ENCODE data around the genes EGF and ALPK1.

GRCh38 chr4:109729052-109729385 is 851 bp downstream of the PLA2G12A start:
- PRO-cap, 6 experiments, result no peak in any of the 6 experiments
- RAMPAGE, long total RNA, 2 experiments, result no peak in any of the 2 experiments
- RRBS, result no CpG with 5 or more reads among the region's 9 CpGs

- PRO-cap, 6 experiments, result no peak in any of the 6 experiments
- RAMPAGE, long total RNA, 2 experiments, result no peak in any of the 2 experiments
- RRBS, result no CpG with 5 or more reads among the region's 6 CpGs
These were observed 25.8 kb downstream of the LRIT3 start for GRCh38 chr4:109873801-109874100.

DNA sequence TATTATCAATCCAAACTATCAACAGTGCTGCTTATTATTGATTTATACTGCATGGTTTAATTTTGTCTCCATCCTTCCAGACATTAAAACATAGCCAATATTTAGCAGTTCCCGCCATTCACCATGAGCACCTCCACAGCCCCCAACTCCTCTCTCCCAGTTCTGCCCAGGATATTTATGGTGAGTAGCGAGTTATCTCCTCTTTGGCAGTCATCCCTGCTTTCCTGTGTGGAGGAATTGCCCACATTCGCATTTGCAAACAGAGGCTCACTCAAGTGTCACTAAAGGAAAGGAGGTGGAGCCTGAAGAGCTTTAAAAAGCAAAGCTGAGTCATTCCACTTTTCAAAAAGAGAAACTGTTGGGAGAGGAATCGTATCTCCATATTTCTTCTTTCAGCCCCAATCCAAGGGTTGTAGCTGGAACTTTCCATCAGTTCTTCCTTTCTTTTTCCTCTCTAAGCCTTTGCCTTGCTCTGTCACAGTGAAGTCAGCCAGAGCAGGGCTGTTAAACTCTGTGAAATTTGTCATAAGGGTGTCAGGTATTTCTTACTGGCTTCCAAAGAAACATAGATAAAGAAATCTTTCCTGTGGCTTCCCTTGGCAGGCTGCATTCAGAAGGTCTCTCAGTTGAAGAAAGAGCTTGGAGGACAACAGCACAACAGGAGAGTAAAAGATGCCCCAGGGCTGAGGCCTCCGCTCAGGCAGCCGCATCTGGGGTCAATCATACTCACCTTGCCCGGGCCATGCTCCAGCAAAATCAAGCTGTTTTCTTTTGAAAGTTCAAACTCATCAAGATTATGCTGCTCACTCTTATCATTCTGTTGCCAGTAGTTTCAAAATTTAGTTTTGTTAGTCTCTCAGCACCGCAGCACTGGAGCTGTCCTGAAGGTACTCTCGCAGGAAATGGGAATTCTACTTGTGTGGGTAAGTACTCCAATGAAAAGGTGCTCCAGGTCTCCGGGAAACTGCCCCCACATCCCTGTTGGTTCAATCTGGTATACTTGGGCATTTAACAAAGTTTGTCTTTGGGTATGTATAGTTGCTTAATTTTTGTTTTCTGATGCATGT is at the start of gene EGF:
TSS of gene EGF (plus strand) at position 344 of the 1,067 bp plus-strand sequence.
- PRO-cap, 6 experiments, result peak in 6 of 6 experiments; most common plus-strand start position 345 of the sequence (in 6); most common minus-strand start position 149 of the sequence (in 5)
- RAMPAGE, long total RNA, 2 experiments, result no peak in any of the 2 experiments
- RRBS, result no CpG with 5 or more reads among the region's 10 CpGs

GRCh38 chr4:109980396-109980988 is 67.8 kb downstream of the EGF start:
- PRO-cap, 6 experiments, result no peak in any of the 6 experiments
- RAMPAGE, long total RNA, 2 experiments, result no peak in any of the 2 experiments
- RRBS, result no CpG with 5 or more reads among the region's 6 CpGs

- PRO-cap, 6 experiments, result no peak in any of the 6 experiments
- RAMPAGE, long total RNA, 2 experiments, result no peak in any of the 2 experiments
- RRBS, result no CpG with 5 or more reads among the region's 3 CpGs
These were observed 79.2 kb downstream of the ELOVL6 start for GRCh38 chr4:110119311-110119609.

DNA sequence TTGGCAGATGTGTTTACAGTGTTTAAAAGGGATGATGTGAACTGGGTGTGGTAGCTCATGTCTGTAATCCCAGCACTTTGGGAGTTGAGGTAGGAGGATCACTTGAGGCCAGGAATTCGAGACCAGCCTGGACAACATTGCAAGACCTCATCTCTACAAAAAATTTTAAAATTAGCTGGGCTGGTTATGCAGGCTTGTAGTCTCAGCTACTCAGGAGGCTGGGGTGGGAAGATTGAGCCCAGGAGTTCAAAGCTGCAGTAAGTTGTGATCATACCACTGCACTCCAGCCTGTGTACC is 63.8 kb downstream of the ELOVL6 start:
- PRO-cap, 6 experiments, result no peak in any of the 6 experiments
- RAMPAGE, long total RNA, 2 experiments, result no peak in any of the 2 experiments
- RRBS, result no CpG with 5 or more reads among the region's 1 CpG

GRCh38 chr4:112111982-112112674 is 33.1 kb upstream of the FAM241A start:
- PRO-cap, 6 experiments, result no peak in any of the 6 experiments
- RAMPAGE, long total RNA, 2 experiments, result no peak in any of the 2 experiments
- RRBS, result no CpG with 5 or more reads among the region's 9 CpGs

GRCh38 chr4:112147535-112148310 is 2.5 kb downstream of the FAM241A start:
- PRO-cap, 6 experiments, result peak in 2 of 6 experiments; most common plus-strand start chr4:112147953 (in 1); most common minus-strand start chr4:112147822 (in 1)
- RAMPAGE, long total RNA, 2 experiments, result no peak in any of the 2 experiments
- RRBS, result no CpG with 5 or more reads among the region's 6 CpGs

- PRO-cap, 6 experiments, result peak in 6 of 6 experiments; most common plus-strand start chr4:112297369 (in 5); most common minus-strand start chr4:112297229 (in 2)
- RAMPAGE, long total RNA, 2 experiments, result start-site peak on the plus strand in 2 of 2 experiments, at chr4:112297369-112297422 at its widest, 11 to 40 reads per replicate
- RRBS, result no CpG with 5 or more reads among the region's 6 CpGs
These were observed at the start of gene ALPK1 for GRCh38 chr4:112296866-112297981. Gene ALPK1, plus strand, starts transcription at chr4:112297369.

GRCh38 chr4:112379109-112379700 is 82.0 kb downstream of the ALPK1 start:
- PRO-cap, 6 experiments, result no peak in any of the 6 experiments
- RAMPAGE, long total RNA, 2 experiments, result no peak in any of the 2 experiments
- RRBS, result no CpG with 5 or more reads among the region's 28 CpGs

DNA sequence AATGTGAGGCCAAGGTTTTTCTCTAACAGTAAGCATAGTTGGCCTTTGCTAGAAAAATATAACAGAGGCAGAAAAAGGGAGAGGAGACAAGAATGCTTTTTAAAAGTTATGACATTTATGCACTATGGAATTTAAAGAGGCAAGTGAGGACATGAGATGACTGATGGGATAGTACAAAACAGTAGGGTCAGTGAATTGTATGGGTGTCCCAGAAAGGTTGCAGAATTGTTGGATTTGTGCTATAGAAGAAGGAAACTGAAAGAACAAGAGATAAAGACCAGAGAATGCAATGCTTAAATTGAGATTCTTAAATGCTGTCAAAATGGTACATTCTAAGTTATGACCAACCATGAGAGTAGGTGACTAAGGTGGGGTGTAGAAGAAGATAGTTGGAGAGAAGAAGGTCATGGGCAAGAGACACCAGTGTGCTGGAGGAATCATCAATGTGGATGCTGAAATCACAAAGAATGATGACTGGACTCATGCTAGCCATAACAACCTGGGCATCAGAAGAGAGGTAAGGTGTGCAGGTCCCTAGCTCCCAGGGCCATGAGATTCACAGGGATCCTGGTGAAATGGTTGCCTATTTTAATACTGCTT is 104.1 kb downstream of the ALPK1 start:
- PRO-cap, 6 experiments, result no peak in any of the 6 experiments
- RAMPAGE, long total RNA, 2 experiments, result no peak in any of the 2 experiments

GRCh38 chr4:112956306-112956623 is 93.2 kb upstream of the ANK2 start:
- PRO-cap, 6 experiments, result no peak in any of the 6 experiments
- RAMPAGE, long total RNA, 2 experiments, result no peak in any of the 2 experiments
- RRBS, result no CpG with 5 or more reads among the region's 5 CpGs

- PRO-cap, 6 experiments, result no peak in any of the 6 experiments
- RAMPAGE, long total RNA, 2 experiments, result no peak in any of the 2 experiments
- RRBS, result no CpG with 5 or more reads among the region's 9 CpGs
These were observed 3.3 kb downstream of the ANK2 start for GRCh38 chr4:113052484-113053401.

- PRO-cap, 6 experiments, result no peak in any of the 6 experiments
- RAMPAGE, long total RNA, 2 experiments, result no peak in any of the 2 experiments
- RRBS, result no CpG with 5 or more reads among the region's 3 CpGs
These were observed 327.4 kb downstream of the CAMK2D start for GRCh38 chr4:113434124-113434640.

- PRO-cap, 6 experiments, result no peak in any of the 6 experiments
- RAMPAGE, long total RNA, 2 experiments, result no peak in any of the 2 experiments
- RRBS, result no CpG with 5 or more reads among the region's 1 CpG
These were observed 307.8 kb downstream of the CAMK2D start for GRCh38 chr4:113453665-113454131.

DNA sequence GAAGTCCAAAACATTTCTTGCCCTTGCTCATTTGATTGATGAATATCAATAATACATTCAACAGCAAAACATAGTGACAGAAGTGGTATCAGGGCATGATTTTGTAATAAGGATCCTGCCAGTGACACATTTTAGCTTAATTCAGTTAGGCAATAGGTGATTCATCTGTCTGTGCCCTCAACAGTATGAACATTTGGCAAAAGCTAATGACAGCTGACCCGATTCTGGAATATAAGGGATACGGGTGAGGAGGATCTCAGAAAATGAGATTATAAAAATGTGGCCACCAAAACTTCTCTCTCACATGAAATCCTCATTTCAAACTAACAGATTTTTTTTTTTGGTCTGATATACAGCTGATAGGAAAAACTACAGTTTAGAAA is 293.9 kb downstream of the CAMK2D start:
- PRO-cap, 6 experiments, result no peak in any of the 6 experiments
- RAMPAGE, long total RNA, 2 experiments, result no peak in any of the 2 experiments
- RRBS, result no CpG with 5 or more reads among the region's 2 CpGs

GRCh38 chr4:113608695-113609617 is 152.6 kb downstream of the CAMK2D start:
- PRO-cap, 6 experiments, result no peak in any of the 6 experiments
- RAMPAGE, long total RNA, 2 experiments, result no peak in any of the 2 experiments
- RRBS, result no CpG with 5 or more reads among the region's 8 CpGs

- PRO-cap, 6 experiments, result peak in 2 of 6 experiments; most common minus-strand start chr4:113684614 (in 2)
- RAMPAGE, long total RNA, 2 experiments, result no peak in any of the 2 experiments
- RRBS, result no CpG with 5 or more reads among the region's 2 CpGs
These were observed 77.1 kb downstream of the CAMK2D start for GRCh38 chr4:113684492-113684688.

DNA sequence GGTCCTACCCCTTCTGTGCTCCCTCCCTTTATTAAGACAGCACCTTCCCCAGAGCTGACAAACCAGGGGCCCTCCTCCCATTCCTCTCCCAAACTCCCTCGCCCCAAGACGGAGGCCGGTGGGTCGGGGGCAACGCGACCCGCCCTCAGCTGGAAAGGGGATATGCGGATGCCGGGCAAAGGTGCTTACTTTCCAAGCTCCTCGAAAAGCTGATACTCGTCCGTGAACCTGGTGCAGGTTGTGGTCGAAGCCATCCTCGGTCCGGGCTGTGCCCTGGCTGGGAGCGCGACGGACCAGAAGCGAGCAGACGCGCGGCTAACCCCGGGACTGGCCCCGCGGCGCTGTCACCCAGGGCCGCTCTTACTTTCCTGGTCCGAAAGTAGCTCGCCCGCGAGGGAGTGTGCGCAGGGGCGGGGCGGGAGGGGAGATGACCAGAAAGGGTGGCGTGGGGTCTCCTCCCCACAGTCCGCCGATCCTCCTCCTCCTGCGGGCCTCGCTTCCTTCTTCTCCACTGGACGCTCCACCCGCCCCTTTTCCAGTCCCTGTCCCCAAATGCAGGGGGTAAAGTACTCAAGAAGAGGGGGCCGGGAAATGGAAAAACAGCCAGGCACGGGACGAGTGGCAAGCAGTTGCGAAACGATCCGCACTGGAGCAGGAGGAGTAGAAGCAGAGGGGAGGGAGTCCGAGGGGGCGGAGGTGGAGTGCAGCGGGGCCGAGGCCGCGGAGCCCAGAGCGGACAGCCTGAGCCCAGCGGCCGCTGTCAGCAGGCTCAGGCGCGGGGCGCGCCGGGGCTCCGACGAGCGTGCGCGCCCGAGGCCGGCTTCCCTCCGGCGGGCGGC is 504 bp downstream of the CAMK2D start:
- PRO-cap, 6 experiments, result peak in 6 of 6 experiments; most common plus-strand start position 462 of the sequence (in 2); most common minus-strand start position 370 of the sequence (in 4)
- RAMPAGE, long total RNA, 2 experiments, result start-site peak on the minus strand in 2 of 2 experiments, centred at positions 362 to 525 of the sequence, 97 to 509 reads per replicate
- RRBS, result 1% methylated on average over 19 of the region's 71 CpGs

DNA sequence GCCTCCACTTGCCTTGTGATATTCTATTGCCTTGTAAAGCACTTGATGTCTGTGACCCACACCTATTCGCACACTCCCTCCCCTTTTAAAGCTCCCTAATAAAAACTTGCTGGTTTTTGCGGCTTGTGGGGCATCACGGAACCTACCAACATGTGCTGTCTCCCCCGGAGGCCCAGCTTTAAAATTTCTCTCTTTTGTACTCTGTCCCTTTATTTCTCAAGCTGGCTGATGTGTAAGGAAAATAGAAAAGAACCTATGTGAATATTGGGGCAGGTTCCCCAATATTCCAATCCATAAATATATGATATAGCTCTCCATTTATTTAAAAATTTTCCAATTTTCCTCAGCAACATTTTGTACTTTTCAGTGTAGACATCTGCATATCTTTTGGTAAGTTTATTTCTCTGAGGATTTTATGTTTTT is 114.3 kb upstream of the NDST3 start:
- PRO-cap, 6 experiments, result no peak in any of the 6 experiments
- RAMPAGE, long total RNA, 2 experiments, result no peak in any of the 2 experiments
- RRBS, result no CpG with 5 or more reads among the region's 4 CpGs